Mesothelial cell of epicardium (in vitro differentiated cells): Measurements from ENCODE around the gene SEPSECS.

- PRO-cap, result no peak
Observed at GRCh38 chr4:24229862-24230383, 340.1 kb upstream of the PPARGC1A start.

DNA sequence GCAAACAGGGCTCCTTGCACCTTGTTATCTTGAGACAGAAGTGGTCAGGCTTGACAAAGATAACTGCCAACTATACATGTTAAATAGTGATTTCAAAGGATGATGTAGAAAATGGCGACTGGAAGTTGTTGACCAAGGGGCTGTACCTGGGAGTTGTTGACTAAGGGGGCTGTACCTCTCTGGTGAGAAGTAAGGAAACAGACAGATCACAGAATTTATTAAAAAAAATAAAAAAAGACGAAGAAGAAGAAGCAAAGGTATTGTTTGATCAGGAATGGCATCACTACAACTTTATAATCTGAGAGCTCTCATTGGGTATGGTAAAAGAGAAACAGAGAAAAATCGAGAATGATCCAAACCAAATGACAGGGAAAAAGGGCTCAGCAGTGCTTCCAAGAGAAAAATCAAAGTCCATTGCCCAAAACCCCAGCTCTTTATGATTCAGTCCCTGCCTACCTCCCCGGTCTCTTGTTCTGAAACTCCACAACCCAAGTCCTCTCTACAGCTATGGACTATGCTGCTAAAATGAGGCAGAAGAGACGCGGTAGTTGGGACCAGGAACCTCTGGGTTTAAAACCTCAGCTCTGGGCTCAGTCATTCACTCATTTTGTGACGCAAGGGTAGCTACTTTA is 341.0 kb upstream of the PPARGC1A start:
- PRO-cap, result no peak

DNA sequence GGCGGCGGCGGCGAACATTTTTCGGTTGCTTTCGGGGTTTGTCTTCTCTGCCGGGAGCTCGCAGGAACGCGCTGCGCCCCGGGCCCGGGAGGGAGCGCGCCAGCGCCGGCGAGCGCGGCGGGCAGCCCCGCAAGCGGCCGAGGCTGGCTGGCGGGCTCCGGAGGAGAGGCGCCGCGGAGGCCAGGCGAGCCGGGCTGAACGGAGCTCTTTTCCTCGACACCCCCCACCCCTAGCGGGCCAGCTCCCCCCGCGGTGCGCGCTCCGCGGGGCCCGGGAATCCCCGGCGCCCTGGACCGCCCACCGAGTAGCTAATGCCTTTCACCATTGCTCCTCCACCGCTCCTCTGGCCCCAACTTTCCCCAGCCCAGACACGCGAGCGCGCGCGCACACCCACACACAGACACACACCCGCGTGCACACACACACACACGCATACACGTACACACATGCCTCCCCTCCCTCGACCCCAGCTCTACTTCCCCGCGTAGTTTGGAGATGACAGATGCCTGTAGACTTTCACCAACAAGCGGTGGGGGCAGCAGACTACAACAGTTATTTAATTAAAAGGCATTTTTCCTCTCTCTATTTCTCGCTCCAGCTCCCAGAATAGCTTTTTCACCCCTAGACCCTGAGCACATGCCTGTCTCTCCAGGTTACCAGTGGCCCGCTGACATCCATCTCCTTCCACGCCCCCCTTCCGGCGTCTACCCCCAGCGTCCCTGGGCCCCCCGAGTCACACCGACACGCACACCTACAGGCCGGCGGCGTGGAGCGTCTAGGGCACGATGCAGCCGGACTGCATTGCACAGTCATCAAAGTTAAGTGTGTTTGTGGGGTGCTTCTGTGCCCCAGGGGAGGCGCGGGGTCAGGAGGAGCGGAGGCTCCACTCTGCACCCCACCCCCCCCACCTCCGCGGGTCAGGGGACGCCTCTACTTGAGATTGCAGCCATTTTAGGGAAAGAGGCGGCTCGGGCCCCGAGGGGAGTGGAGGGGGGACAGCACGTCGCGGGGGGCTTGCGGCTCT is 113.1 kb downstream of the DHX15 start:
- PRO-cap, result no peak

DNA sequence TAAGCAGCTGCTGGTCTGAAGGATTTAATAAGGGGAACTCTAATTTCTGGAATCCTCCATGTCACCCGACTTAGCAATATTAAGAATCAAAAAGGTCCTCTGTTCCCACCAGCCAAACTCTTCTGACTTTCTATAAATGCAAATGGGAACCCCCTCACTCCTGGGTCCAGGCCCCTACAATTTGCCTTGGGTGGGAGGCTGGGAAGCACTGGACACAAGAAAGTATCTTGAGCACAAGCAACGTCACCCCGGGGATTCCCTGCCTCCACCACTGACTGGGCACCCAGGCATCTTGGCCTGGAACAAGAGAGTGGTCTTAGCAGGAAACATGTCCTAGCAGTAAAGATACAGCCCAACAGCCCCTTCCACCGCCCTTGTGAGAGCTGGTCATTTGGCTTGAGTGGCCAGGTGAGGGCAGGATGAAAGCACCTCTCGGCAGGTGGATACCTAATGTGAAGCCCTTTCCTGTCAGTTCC is 1.5 kb downstream of the LGI2 start:
- PRO-cap, result no peak

GRCh38 chr4:25095679-25096377 is 64.4 kb downstream of the SEPSECS start:
- PRO-cap, result no peak

- PRO-cap, result bidirectional peak, plus-strand start at chr4:25160704, minus-strand start at chr4:25160449
Observed at GRCh38 chr4:25160233-25161133, at the start of gene SEPSECS. SEPSECS (minus strand) TSS chr4:25160449.

DNA sequence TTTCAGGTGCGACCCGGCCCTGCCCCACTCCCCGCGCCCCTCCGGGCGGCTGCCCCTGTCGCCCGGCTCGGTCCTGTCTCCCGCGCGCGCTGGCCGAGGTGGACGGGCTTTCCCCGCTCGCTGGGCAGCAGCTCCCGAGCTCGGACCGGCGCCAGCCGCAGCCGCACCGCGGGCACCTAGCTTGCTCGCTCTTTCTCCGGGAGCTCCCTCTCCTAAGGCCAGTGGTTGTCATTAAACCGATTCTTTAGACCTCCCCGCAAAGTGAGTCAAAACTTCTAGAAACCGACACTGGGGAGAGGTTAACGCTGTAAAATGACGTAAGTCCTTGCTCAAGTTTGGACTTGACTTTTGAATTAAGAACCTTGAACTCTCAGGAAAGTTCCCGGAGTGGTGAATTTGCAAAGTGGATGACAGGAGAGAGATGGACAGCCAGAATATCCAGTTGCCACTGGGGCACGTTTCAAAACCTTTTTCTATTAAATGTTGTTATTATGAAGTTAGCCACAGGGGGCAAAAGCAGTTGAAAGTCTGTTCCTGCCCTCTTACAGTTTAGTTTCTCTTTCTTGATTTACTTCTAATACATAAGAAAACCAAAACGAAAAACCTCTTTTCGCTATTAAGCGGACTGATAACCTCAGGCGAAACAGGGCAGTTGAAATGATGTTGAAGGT is 728 bp downstream of the PI4K2B start:
- PRO-cap, result no peak

- PRO-cap, result no peak
Observed at GRCh38 chr4:25284790-25284989, 27.9 kb upstream of the ZCCHC4 start.

DNA sequence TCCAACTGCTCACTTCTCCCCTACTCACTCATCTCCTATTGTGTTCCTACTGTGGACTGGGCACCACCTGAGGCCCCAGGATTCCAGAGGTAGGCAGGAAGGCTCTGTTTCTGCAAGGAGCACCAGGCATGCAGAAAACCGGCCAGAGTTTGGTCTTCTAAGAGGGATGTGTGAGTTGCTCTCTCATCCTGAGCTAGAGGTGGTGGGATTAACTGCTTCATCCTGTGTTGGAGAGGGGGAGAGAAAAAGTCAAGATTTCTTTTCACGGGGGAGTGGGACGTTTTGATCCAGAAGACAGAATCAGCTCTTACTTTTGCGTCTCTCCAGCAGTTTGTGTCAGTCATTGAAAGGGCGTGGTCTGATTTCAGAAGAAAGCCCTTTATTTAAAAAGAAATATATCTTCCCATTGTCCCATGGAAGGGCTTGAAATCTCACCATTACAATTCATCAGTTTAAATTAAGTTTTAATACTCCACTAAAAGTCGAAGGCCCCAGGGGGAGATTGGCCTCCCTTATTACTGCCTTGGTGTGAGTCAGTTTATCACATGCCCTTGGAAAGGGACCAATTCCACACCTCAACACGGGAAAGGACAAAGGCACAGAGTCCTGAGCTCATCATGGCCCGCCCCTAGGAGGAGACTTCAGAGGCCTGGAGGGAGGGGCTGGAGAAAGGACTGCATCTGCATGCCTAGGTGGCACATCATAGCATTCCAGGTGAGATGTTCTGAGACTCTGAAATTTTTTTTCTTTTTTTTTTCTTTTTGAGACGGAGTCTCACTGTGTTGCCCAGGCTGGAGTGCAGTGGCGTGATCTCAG is 2.6 kb upstream of the SEL1L3 start:
- PRO-cap, result no peak

- PRO-cap, result no peak
Observed at GRCh38 chr4:25904802-25905017, 9.3 kb upstream of the SMIM20 start.

DNA sequence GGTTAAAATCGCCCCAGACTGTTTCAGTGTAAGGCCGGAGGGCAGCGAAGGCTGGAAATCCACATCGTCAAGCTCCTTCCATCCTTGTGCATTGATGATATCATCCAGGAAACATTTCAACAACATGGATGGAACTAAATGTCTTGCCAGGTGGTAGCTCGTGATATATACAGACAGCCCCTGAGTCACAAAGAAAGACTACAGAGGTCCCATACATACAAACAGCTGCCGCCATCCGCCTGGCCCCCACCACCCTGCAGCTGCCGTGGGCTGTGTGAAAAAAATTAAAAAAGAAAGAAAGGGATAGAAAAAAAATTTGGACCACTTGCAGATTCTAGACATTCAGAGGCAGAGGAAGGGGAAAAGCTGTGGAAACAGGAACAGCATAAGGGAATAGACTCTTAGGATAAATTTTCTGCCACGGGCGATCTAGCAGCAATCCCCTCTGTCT is 148.8 kb upstream of the RBPJ start:
- PRO-cap, result no peak

DNA sequence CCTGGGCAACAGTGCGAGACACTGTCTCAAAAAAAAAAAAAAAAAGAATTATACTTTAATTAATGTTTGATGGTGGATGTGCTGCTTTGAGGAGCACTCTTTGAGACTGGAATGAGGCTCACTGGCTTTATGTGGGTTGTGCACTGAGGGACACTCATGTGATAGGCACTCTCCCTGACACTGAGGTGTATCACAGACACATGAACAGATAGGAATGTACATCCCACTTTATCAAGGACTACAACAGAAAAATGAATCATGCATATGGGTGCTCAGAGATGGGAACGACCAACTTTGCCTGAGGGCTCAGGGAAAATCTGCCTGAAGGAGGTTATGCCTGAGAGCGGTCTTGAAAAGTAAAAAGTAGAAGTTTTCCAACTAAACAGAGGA is 97.7 kb upstream of the RBPJ start:
- PRO-cap, result no peak

DNA sequence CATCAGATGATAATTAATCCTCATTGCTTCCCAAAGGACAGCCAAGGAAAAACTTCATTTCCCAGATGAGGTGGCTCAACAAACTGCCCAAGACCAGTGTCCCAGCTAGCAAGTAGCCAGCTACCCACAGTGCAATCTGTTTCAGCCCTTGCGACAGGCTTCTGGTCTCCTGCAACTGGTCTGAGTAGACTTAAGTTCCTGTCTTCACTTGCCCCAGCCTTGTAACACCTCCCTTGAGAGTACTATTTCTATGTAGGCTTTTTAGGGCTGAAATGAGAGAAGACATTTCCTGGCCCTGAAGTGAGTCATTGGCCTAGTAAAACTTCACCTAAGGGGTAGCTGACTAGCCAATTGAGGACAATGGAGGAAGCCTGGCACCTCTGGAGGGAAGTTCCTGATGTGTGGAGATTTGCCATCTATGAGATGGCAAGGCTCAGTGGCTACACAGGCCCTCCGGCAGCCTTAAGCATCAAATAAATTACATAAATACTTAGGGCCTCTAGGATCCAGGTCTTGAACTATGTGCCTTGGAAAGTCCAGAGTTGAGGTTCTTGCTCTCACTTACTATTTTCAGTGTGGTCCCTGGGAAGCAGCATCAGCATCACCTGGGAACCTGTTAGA is 80.0 kb upstream of the STIM2 start:
- PRO-cap, result no peak

GRCh38 chr4:26787345-26788556 is 72.9 kb upstream of the STIM2 start:
- PRO-cap, result no peak

GRCh38 chr4:26804840-26805187 is 55.8 kb upstream of the STIM2 start:
- PRO-cap, result no peak

DNA sequence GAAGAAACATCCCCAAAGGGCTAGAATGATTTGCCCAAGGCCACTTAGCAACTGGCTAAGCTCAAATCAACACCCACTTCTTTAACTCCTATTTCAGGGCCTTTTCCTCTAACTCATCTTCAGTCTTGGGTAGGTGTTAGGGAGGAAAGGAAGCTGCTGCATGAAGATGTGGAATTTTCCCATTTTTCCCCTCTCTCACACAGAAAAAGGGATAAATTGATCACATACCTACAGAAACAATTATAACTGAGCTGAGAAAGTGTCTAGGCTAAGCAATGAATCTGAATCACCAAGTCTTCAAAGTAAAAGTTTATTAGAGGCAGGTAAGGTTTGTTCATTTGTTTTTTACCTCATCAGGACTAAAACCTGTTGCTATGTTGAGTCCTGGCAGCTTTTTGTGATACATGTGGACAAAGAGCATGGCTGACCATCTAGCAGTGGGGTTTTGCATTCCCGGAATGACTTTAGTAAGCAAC is 31.2 kb upstream of the STIM2 start:
- PRO-cap, result no peak

DNA sequence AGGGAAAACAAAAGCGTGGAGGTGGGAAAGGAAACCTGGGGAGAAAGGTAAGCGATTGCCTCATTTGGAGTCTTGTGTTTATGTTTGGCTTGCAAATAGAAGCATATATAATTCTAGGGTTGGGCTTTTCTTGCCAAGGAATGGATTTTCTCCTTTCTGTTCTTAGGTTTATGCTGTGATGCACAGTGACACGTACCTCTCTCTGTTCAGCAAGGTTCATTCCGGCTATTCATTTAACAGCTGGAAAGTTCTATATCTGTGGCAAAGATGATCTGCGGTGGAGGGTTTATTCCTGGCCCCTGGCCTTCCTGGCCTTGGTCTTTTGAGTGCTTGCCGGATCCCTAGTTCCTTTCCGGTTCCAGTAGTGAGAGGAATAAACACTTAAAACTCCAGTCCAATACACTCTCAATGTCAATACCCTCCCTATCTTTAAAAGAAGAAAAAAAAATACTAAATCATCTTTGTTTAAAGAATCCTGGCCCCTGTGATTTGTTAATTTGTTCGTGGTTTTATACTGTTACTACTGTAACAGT is 2.1 kb upstream of the STIM2 start:
- PRO-cap, result no peak

- PRO-cap, result no peak
Observed at GRCh38 chr4:26858980-26859607, 1.5 kb upstream of the STIM2 start.

GRCh38 chr4:26864770-26865382 is 4.2 kb downstream of the STIM2 start:
- PRO-cap, result no peak

GRCh38 chr4:27075609-27076129 is 215.0 kb downstream of the STIM2 start:
- PRO-cap, result no peak